Right lobe of liver (tissue), 4 donors: ENCODE data around the genes GABRG1, CNGA1 and SLAIN2.

GRCh38 chr4:41318757-41319197 lies 62.0 kb downstream of the UCHL1 start:
- PRO-cap, 4 experiments: peak in 1 of 4 experiments; most common plus-strand start chr4:41319020 (in 1); most common minus-strand start chr4:41318965 (in 1)
- RAMPAGE, long total RNA, 2 experiments: no peak in any of the 2 experiments

GRCh38 chr4:41362163-41362674 lies 105.5 kb downstream of the UCHL1 start:
- PRO-cap, 4 experiments: peak in 2 of 4 experiments; most common minus-strand start chr4:41362409 (in 2)
- RAMPAGE, long total RNA, 2 experiments: no peak in any of the 2 experiments

- PRO-cap, 4 experiments: no peak in any of the 4 experiments
- RAMPAGE, long total RNA, 2 experiments: no peak in any of the 2 experiments
These were observed 22.9 kb upstream of the LIMCH1 start for GRCh38 chr4:41514935-41515626.

DNA sequence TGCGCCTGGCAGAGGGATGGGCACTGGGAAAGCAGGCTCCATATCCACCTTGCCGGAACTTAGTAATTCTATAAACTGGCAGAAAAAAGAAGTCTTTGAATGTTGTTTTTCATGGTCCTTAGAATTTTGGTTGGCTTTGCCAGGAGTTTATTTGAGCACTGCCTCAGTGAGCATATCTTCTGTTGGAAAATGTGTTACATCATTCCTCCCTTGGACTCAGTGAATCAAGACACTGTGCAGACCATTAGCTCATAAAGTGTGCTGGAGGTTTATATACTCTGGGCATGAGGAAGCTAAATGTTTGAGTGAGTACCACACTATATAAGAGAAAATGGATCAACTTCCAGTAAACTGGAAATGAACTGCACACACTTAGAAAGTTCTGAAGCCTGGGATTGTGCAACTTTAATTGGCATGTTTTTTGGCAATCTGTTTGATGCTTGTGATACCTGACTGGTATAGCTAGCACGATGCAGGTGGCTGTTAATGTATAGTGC lies 75.8 kb downstream of the LIMCH1 start:
- PRO-cap, 4 experiments: no peak in any of the 4 experiments
- RAMPAGE, long total RNA, 2 experiments: no peak in any of the 2 experiments

DNA sequence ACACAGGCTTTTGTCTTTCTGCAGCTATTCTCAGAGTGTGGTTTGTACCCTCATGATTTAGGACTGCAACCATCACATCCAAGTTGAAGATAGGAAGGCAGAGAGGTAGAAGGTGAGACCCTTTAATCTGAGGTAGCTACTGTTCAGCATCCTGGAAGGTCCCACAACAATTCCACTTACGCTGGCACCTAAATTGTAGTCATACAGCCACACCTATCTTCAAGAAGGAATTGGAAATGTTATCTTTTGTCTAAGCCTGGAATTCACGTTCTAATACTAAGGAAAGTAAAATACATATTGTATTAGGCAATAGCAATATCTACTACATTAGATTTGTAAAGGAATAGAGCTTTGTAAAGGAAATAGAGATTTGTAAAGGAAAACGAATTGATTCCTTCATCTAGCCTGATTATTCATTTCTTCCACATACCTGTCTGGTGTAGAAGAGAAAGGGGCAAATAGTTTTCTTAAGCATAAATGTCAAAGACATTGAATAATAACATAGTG lies 76.4 kb upstream of the PHOX2B start:
- PRO-cap, 4 experiments: no peak in any of the 4 experiments
- RAMPAGE, long total RNA, 2 experiments: no peak in any of the 2 experiments

DNA sequence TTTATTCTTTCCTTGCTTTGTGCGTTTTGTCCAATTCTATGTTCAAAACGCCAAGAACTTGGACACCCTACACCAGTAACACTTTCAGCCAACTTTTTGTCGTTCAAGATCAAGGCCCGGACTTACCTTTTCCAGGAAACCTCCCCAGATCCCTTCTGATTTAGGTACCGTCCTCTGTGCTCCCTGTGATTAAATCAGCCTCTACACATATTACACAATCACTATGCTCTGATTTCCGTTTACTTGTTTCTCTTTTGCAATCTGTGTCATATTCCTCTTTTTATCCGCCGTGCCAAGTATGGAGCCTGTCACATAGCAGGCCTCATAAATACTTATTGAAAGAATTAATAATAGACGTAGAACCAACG lies 765 bp upstream of the TMEM33 start:
- PRO-cap, 4 experiments: peak in 4 of 4 experiments; most common plus-strand start position 266 of the sequence (in 2); most common minus-strand start position 196 of the sequence (in 4)
- RAMPAGE, long total RNA, 2 experiments: start-site peak on the minus strand in 2 of 2 experiments, centred at positions 177 to 198 of the sequence, 16 to 40 reads per replicate

GRCh38 chr4:42412025-42412584 lies 14.8 kb downstream of the SHISA3 start:
- PRO-cap, 4 experiments: no peak in any of the 4 experiments
- RAMPAGE, long total RNA, 2 experiments: no peak in any of the 2 experiments

DNA sequence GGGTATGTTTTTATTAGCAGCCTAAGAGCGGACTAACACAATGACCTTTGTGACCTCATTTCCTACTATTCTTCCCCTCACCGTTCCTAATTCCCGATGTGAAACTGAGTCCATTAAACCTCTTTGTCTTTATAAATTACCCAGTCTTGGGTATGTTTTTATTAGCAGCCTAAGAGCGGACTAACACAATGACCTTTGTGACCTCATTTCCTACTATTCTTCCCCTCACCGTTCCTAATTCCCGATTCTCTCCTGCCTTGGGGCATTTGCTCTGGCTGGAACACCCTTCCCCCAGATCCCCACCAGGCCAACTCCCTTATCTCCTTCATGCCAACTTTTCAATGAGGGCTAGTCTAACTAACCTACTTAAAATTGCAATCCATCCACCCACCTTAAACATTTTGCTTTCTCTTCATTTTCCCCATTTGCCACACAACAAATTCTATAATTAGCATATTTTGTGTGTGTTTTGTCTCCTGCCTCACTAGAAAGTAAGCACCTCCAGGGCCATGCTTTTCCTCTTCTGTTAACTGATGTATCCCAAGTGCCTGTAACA lies 4.0 kb downstream of the ATP8A1 start:
- PRO-cap, 4 experiments: no peak in any of the 4 experiments
- RAMPAGE, long total RNA, 2 experiments: no peak in any of the 2 experiments

DNA sequence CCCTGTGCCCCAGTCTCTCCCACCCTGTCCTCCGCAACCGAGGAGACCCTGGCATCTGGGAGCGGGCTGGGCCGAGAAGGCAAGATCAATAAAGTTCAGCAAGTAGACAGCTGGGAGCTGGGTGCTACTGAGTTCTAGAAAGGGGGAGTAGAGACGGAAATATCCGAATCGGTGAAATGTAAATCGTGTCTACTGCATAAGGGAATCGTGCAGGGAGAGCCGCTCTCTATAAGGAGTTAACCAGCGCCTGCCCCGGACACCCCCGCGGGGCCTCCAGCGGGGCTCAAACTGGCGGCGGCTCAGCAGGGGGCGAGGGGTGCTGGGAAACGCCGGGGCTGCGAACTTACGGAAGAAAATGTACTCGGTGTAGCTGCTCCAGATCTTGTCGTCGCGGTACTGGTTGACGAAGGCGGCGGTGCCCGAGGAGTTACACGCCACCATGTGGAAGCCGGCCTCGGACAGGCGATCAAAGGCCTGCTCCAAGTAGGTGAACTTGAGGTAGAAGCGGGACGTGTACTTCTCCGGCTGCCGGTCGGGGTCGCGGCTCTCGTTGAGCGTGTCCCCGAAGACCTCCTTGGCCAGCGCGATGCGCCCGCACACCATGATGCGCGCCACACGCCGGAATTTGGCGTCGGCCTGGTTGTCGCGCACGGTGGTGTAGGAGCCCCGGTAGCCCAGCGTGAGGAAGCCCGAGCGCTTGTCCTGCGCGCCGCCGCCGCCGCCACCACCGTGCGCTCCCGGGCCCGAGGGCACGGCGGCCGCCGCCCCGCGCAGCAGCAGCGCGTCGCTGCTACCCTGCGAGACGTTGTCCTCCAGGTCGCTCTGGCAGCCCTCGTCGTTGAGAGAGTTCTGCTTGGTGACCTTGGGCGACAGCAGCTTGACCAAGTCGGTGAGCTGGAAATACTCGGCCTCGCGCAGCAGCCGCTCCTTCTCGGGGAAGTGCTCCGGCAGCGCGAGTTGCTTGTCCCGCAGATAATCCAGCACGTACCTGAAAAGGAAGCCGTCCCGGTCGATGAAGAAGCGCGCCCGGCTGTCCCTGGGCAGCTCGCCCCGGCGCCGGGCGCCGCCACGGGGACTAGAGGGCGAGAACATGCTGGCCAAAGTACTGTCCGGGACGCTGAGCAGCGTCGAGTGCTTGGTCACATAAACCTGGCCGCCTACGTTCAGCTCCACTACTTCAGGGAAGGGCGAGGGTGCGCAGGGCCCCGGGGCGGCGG lies 985 bp downstream of the KCTD8 start:
- PRO-cap, 4 experiments: peak in 1 of 4 experiments; most common plus-strand start position 1,172 of the sequence (in 1); most common minus-strand start position 1,133 of the sequence (in 1)
- RAMPAGE, long total RNA, 2 experiments: no peak in any of the 2 experiments

- PRO-cap, 4 experiments: peak in 1 of 4 experiments; most common plus-strand start chr4:45120407 (in 1); most common minus-strand start chr4:45120279 (in 1)
- RAMPAGE, long total RNA, 2 experiments: no peak in any of the 2 experiments
These were observed 393.8 kb upstream of the GNPDA2 start for GRCh38 chr4:45119997-45120706.

DNA sequence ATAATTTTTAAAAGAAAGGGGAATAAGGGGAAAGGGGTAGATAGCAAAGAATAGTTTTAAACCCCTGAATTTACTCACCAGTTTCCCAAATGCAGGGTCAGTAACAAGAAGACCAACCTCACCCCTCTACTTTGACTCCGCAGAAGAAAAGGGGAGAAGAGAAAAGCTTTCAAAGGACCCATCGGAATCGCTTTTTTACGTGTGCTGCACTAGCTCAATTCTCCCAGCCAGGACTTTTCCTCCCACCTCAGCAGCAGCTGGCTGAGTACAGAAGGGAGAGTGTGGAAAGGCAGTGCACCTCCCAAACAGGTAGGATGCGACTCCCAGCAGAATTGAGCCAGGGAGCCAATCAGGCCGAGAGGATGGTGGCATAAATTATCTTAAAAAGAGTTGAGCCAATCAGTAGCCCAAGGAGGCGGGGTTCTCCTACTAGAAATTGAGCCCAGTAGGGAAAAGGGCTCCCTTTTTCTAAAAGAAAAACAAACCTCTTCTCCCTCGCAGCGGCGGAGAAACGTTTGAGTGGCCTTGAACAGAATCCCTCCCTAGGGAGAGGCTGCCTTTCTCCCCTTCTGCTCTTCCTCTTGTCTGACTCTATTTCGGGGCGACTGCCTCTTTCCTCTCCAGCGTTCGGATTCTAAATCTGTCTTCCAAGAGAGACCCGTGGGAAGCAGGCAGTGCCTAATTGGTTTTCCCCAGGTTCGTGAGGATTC lies at the start of gene GABRG1:
Gene GABRG1 (minus strand): TSS at position 323 of the 710 bp plus-strand sequence.
- PRO-cap, 4 experiments: no peak in any of the 4 experiments
- RAMPAGE, long total RNA, 2 experiments: no peak in any of the 2 experiments

- PRO-cap, 4 experiments: no peak in any of the 4 experiments
- RAMPAGE, long total RNA, 2 experiments: no peak in any of the 2 experiments
These were observed 1.0 kb downstream of the GABRA2 start for GRCh38 chr4:46388463-46389784.

- PRO-cap, 4 experiments: no peak in any of the 4 experiments
- RAMPAGE, long total RNA, 2 experiments: no peak in any of the 2 experiments
These were observed 6.4 kb downstream of the GABRA4 start for GRCh38 chr4:46986971-46987364.

- PRO-cap, 4 experiments: no peak in any of the 4 experiments
- RAMPAGE, long total RNA, 2 experiments: no peak in any of the 2 experiments
These were observed 158.0 kb downstream of the ATP10D start for GRCh38 chr4:47643080-47643441.

GRCh38 chr4:48015940-48016883 lies at the start of gene CNGA1:
Gene CNGA1, minus strand, starts transcription at chr4:48016681.
- PRO-cap, 4 experiments: peak in 4 of 4 experiments; most common plus-strand start chr4:48016772 (in 4); most common minus-strand start chr4:48016211 (in 3)
- RAMPAGE, long total RNA, 2 experiments: start-site peak on the plus strand in 2 of 2 experiments, at chr4:48016769-48016841 at its widest, 47 to 49 reads per replicate; start-site peak on the minus strand in 2 of 2 experiments, at chr4:48016568-48016684 at its widest, 56 to 422 reads per replicate

- PRO-cap, 4 experiments: no peak in any of the 4 experiments
- RAMPAGE, long total RNA, 2 experiments: no peak in any of the 2 experiments
These were observed 1.5 kb downstream of the NIPAL1 start for GRCh38 chr4:48017947-48018612.

GRCh38 chr4:48112069-48112840 lies 21.8 kb downstream of the TXK start:
- PRO-cap, 4 experiments: no peak in any of the 4 experiments
- RAMPAGE, long total RNA, 2 experiments: no peak in any of the 2 experiments

DNA sequence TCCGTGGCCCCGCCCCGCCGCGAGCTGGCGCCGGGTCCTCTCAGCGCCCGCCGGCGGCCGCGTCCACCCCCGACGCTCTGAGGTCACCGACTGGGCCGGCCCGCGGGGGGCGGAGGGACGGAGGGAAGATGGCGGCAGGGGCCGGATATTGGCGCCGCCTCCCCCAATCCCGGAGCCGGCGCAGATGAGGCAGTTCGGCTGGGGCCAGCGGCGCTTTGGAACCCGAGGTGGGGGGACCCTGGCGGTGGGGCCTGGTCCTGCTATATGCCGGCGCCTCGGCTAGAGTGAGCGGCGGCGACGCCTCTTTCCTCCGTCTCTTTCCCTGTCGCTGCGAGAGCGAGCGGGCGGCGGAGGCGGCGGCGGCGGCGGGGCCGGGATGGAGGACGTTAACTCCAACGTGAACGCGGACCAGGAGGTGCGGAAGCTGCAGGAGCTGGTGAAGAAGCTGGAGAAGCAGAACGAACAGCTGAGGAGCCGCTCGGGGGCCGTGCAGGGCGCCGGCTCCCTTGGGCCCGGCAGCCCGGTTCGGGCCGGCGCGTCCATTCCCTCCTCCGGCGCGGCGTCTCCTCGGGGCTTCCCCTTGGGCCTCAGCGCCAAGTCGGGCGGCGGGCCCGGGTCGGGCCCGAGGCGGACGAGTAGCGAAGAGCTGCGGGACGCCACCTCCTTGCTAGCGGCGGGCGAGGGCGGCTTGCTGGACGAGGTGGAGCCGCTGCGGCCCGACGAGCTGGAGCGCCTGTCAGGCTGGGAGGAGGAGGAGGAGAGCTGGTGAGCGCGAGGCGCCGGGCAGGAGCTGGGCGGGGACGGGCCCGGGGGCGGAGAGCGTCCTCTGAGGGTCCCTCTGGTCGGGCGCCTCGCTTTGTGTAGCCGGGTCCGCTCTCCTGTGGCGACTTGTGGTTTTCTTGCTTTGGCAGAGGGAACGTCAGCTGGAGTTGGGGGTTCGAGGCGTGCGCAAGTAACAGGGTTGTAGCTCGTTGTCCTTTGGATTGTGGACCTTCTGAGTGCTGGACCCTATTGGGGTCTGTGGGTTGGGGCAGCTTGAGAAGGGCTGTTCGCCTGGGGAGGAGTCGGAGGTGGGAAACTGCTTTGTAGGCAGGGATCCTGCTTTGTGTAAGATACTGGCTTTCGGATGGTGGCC lies at the start of gene SLAIN2:
Gene SLAIN2 (plus strand): TSS at position 166 of the 1,135 bp plus-strand sequence.
- PRO-cap, 4 experiments: peak in 4 of 4 experiments; most common plus-strand start position 112 of the sequence (in 3); most common minus-strand start position 566 of the sequence (in 1)
- RAMPAGE, long total RNA, 2 experiments: start-site peak on the plus strand in 1 of 2 experiments, centred at position 144 of the sequence, 228 reads per replicate

DNA sequence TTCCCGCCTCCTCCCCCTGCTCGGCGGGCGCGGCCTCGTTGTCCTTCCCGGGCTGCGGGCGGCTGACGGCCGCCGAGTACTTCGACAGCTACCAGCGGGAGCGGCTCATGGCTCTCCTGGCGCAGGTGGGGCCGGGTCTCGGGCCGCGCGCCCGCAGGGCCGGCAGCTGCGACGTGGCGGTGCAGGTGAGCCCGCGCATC lies 282 bp downstream of the ZAR1 start:
- PRO-cap, 4 experiments: no peak in any of the 4 experiments
- RAMPAGE, long total RNA, 2 experiments: no peak in any of the 2 experiments

DNA sequence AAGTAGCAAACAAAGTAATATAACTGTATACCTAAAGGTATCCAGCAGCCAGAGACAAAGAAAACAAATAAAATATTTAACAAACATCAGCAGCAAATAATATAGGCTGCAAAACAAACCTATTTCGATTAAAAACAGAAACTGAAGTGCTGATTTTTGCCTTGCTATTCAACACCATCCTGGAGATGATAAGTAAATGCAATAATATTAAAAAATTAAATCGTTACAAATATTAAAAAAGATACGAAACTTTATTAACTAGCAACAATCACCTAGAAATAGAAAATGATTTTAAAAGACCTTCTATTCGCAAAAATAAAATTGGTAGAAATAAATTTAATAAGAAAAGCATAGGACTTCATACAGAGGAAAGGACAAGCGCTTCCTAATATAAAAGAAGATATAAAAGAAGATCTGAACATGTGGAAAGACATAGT lies 136.6 kb downstream of the FRYL start:
- PRO-cap, 4 experiments: no peak in any of the 4 experiments
- RAMPAGE, long total RNA, 2 experiments: no peak in any of the 2 experiments